Rectum (tissue), 1 donor: ENCODE data around the genes GLDC and KDM4C.

DNA sequence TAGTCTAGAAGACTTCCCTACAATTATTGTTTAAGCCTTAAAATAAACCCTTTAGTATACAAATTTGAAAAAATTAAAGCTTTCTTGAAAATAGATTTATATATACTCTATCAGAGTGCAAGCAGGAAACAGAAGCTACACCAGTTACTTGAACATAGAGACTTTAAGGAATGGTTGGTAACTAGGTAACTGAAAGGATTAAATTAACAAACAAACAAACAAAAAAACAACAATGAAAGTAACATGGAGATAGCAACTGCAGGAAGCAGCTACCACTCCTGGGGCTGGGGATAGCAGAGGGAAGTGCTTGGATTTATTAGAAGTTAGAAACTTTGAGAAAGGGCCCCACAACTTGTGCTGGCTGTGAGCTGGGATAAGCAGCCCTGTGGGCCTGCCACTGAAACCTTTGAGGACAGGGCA, 91.2 kb upstream of the RANBP6 start:
- PRO-cap: no peak

DNA sequence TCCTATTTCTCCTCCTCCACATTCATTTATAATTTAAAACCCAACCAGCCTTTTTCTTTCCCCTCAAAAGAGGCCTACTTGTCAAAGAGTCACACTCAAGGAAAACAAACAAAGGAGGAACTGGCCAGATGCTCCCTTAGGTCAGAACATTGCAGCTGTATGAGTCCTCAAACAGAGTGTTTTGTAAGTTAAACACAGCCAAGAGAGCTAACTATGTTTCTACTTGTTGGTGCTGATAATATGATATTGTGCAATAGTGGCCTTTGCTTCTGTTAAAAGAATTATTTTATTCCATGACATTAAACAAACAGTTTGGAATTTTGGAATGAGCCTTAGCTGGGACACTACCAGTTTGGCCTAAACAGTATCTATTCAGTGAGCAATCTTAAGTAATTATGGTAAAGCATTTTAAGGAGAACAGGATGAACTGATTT, 56.0 kb upstream of the TPD52L3 start:
- PRO-cap: no peak

GRCh38 chr9:6418689-6419044, 5.7 kb downstream of the UHRF2 start:
- PRO-cap: no peak

- PRO-cap: no peak
Observed at GRCh38 chr9:6485565-6486274, 72.7 kb downstream of the UHRF2 start.

GRCh38 chr9:6645014-6646018, at the start of gene GLDC:
GLDC (minus strand) TSS chr9:6645729.
- PRO-cap: unidirectional peak, plus-strand start at chr9:6645910

- PRO-cap: bidirectional peak, plus-strand start at chr9:6758048, minus-strand start at chr9:6757867
Observed at GRCh38 chr9:6757754-6758228, at the start of gene KDM4C. KDM4C (plus strand) TSS chr9:6757973.

- PRO-cap: no peak
Observed at GRCh38 chr9:7103433-7104274, 345.9 kb downstream of the KDM4C start.

GRCh38 chr9:7478124-7478477, 321.5 kb downstream of the DMAC1 start:
- PRO-cap: no peak

GRCh38 chr9:12695358-12695991, 2.3 kb downstream of the TYRP1 start:
- PRO-cap: no peak

DNA sequence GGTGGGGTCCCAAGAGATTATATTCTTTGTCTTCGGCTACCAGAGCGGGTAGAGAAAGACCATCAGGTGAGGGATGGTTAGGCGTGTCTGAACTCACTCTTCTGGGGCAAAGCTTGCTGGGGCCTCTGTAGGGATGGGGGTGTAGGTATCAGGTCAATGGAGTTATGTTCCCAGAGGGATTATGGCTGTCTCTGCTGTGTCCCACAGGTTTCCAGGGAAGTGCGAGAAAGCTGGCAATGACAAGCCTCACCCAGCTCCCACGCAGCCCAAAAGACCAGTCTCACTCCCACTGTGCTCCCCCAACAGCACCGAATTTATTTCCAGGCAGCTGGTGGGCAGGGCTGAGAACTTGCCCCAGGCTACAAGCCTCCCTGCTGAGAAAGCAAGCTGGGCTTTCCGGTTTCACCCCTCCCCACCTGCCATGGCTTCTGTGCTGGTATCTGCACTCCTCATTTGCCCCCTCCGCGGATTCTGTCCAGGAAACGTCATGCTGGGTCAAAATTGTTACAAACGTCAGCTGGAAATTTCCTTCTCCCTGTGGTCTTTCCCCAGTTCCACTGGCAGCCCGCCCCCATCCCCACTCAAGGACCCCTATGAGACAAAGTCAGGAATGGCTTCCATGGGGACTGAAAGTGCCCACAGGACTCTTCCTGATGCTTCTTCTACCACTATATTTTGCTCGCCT, 181.0 kb downstream of the LURAP1L start:
- PRO-cap: no peak

- PRO-cap: no peak
Observed at GRCh38 chr9:13083375-13083834, 196.1 kb downstream of the MPDZ start.

DNA sequence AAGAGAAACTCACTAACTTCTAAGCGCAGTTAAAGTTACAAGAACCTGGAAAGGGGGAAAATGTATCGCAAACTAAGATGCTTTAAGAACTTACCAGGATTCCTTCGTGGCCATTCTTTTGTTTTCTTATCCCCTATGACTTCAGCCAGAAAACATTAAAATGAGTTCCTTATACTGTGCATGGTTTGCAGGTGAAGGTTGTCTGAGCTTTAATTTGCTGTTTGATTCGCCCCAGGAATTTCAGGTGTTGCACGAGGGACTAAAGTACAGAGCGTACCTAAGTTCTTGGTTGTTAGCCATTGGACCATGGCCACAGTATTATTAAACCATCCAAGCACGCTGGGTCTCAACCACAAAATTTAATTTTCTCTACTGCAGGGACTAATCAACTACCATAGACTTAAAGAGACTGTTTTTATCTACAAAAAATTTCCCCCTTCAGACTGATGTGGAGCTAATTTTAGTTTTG, 208.4 kb upstream of the MPDZ start:
- PRO-cap: no peak

GRCh38 chr9:13514246-13514576, 234.7 kb upstream of the MPDZ start:
- PRO-cap: no peak

DNA sequence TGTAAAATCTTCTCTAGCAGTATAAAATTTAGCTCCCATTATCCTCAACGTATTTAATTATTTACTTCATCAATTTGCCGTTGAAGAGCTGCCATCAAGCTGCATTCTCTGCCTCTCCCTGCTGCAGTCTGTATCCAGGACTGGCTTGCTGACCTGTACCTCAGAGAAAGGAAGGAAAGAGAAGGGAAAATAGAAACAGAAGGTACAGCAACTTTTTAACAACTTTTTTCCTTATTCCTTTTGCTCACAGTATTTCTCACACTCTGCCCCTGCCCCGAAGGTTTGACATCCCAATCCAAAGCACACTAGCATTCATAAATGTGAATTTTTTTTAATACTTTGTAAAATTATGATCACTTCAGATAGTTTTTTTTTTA, 248.1 kb upstream of the MPDZ start:
- PRO-cap: no peak

DNA sequence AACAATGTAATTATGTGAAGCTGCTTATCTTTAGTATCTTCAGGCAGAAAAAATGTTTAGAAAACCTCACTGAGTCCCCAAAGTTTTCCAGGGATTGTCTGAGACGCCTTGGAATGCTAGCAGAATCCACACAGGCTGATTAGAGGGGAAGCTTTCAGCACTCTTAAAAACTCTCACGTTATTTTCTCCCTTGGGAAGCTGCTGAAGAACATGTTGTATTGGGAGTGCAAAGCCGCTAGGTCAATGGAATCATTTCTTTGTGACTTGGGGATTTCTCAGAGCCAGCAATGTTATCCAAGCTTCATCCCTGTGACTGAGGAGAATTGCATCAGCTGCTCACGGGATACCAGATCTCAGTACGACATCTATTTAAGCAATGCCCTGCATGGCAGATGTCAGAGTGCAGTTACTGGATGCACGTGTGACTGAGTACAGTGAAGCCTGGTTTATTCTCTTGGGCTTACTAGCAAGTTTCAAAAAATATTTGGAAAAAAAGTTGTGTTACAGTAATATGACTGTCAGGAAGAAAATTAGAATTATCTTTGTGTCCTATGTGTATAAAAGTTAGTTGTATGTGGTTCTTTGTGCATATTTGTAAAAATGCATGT, 426.5 kb upstream of the MPDZ start:
- PRO-cap: no peak

GRCh38 chr9:13896853-13897299, 417.1 kb downstream of the NFIB start:
- PRO-cap: no peak

DNA sequence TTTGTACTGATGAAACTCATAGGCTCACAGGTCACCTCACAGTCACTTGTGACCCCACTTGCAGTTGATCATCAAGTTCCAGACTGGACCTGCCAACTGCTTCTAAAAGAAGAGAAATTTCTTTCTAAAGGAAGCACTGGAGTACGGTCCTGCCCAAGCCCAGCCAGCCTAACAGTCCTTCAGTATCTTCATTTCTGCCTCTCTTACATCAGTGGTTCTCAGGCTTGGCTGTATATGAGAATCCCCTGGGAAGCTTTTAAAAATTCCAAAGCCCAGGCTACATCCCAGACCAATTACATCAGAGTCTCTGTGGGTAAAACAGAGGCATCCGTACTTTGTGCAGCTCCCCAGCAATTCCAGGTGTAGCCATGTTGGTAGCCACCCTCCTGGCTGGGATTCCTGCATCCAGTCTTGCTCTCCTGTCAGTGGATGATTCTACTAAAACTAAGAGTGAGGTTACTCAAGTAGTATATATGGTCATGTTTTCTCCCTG, 282.1 kb downstream of the NFIB start:
- PRO-cap: no peak

- PRO-cap: no peak
Observed at GRCh38 chr9:14221526-14222061, 92.3 kb downstream of the NFIB start.

DNA sequence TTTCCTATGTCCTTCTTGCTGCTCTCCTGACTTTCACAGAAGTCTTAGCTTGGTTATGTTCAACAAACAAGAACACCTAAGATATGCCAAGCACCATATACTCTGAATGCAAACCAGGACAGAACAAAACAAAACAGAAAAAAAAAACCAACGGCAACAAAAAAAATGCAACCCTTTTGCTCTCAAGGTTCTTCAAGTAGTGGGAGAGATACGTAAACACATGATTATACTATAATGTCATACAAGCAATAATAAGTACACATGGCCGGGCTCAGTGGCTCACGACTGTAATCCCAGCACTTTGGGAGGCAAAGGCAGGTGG, 68.7 kb downstream of the NFIB start:
- PRO-cap: no peak

- PRO-cap: no peak
Observed at GRCh38 chr9:14316453-14316609, 2.4 kb upstream of the NFIB start.